ENCODE data around the gene AKR7A2.

DNA sequence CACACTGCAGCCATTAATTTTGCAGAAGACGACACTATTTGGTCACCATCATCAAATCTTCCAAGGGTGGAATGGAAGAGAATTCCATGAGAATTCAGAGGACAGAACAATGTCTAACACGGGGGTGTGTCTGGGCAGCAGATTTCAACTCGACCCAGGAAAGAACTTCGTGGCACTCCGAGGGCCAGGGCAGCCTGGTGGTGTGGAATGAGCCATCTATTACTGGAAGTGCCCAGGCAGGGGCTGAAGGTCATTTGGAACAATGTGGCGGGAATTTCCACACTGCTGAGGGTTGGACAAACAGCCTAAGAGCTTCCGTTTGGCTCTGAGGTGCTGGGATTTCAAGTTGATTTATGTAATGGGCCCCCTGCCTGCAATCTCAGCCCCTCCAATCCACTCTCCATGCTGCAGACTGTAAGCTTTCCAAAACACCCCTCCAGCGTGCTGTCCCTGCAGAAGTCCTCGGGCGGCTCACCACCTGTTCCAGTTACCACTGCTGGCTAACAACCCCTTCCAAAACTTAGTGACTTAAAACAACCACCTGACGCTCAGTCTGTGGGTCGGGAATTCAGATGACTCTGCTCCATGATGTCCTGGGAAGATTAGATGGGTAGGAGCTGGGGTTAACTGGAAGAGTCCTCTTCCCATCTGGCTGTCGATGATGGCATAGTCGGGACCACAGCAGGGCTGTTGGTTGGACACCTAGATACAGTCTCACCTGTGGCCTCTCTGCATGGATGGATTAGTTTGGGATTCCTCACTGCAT, 89.5 kb upstream of the IFFO2 start:
- PRO-cap, 3 experiments, result no peak in any of the 3 experiments

DNA sequence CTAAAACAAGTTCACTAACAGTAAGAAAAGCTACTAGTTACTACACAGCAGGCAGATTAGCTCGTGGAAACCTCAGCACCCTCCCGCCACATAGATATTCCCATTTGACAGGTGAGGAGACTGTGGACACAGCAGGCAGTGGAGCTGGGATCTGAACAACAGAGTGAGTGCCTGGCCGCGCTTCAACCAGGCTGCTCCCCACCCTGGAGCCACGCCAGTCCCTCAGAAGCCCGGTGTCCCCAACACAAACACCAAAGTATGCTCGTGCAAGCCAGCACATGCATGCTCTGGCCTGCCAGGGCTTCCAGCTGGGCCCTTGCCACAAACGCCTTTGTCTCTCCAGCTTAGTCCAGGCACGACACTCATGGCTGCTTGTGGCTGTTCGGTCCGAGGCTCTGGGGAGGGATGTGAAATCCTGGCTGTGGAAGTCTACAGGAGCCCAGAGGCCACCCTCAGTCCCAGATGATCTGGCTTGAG, 116.8 kb upstream of the IFFO2 start:
- PRO-cap, 3 experiments, result no peak in any of the 3 experiments

DNA sequence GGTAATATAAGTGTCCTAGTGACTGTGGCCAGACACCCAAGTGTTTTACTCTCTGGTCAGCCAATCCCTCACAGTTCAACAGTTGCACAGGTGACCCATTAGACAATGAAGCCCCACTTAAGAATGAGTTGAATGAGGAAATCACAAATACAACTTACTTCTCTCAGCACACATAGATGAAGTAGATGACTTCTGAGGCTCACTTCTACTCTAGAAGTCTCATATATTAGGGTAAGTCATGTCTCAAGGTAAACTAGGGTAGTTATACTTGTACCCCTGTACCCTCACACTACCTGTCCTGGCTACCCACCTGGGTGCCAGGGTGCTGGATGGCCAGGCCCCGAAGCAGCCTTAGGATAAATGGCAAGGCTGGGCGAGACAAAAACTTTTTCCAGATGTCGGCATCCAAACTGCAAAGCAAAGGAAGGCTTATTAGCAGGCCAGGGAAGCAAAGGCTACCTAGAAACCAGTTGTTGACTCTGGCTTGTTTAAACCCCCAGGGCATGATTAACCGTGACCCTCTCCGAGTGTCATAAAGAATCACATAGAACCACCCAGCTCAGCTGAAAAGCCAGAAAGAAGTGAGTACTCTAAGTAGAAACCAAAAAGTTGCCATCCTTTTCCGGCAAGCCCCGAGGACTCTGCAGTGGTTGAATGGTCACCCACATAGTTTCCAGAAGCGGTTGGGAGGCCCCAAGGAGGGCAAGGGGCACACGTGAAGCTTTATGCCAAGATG, 117.4 kb downstream of the UBR4 start:
- PRO-cap, 3 experiments, result no peak in any of the 3 experiments

DNA sequence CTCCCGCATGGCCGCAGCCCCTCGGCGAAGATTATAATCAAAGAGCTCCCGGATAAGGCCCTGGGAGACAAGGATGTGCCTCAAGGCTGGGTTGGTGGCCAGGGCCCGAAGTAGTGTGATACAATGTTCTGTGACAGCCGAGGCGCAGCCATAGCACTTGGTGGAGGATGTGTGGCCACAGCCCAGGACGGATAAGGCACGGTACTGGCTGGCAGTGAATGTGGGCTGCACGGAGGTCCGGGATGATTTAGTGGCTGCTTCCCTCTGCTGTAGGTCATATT, 97.6 kb downstream of the UBR4 start:
- PRO-cap, 3 experiments, result no peak in any of the 3 experiments

DNA sequence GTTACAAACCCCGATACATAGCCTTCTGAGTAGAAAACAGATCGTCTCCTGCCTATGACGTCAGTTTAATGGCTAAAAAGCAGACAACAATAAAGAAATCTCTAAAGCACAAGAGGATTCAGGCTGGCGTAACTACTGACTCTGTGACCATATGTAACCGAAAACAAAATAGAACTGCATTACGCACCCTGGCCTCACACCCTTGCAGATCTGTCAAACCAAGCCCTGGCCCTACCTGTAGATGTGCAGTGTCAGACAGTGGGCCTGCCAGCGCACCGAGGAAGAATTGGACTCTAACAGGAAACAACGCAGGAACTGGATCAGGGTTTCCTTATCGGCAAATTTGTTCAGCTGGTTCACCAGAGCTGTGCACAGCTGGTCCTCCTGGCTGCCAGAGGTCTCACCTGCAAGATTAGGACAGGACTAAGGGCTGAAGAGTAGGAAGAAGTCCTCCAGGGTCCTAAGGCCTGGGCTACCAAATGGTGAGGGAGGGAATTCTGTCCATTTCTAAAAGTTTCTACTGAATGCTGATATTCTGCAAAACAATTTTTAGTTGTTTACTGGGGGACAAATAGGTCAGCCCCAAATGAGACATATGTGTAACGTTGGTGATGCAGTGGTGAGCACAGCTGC, 90.0 kb downstream of the UBR4 start:
- PRO-cap, 3 experiments, result no peak in any of the 3 experiments

GRCh38 chr1:19178851-19179408, 31.1 kb downstream of the UBR4 start:
- PRO-cap, 3 experiments, result no peak in any of the 3 experiments

DNA sequence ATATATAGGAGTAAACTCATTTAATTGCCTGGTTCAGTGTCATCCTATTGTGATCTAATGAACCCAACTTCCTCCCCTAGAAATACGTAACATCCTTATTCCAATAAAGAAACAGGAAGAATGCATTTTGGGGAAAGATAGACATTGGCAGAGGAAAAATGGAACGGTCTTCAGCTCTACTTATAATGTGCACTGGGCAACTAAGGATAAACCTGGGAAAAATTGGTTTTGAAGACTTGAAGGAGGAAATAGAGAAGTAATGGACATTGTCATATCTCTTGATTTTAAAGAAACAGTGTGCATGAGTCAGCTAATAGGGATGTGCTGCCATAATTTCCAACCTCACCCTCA, 5.5 kb downstream of the UBR4 start:
- PRO-cap, 3 experiments, result no peak in any of the 3 experiments

DNA sequence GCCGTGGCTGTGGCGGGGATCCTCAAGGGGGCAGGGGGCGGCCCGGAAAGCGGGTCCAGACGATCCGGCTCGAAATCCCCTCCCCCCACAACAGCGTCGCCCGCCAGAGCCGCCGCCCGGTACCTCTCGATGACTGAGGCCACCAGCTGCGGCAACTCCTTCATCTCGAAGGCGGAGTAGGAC, 225 bp downstream of the UBR4 start:
- PRO-cap, 3 experiments, result no peak in any of the 3 experiments

DNA sequence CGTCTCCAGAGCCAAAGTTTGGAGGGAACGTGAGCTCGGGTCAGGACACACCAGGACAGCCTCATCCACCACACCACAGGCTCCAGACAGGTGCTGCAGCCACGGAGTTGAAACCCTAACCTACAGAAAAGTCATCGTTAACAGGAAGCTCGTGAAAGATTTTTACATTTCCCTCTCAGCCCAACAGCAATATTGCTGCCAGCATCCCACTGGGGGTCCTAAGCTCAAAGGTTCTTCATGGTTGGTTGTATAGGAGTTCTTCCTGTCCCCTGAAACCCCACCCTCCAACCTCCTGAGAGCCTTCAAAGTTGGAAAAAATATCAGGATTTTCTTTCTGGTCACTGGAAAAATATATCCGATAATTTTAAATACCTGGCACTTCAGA, 11.0 kb downstream of the EMC1 start:
- PRO-cap, 3 experiments, result no peak in any of the 3 experiments

DNA sequence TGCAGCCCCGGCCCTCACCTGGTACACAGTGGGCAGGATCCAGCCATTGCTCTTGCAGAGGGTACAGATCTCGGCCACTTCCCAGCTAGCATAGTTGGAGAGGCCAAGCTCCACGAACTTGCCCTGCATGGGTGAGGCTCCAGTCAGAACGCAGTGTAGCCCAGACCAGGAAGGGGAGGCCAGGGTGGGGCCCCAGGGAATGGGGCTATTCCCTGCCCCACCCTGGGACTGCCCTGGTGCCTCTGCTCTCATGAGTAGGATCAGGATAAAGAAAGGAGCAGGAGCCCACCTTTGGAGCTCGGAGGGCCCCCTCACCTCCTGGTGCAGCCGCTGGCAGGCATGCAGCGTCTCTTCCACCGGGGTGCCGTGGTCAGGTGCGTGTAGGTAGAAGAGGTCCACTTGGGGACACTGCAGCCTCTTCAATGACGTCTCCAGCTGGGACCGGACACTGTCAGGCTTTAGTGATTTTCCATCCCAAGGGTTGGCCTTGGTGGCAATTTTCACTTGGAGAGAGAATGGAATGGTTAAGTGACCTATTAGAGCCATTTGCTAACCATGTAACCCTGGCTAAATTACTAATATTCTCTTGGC, 3.7 kb downstream of the AKR7A2 start:
- PRO-cap, 3 experiments, result no peak in any of the 3 experiments

GRCh38 chr1:19311554-19312604, at the start of gene AKR7A2:
Gene AKR7A2, minus strand, starts transcription at chr1:19312144.
- PRO-cap, 3 experiments, result peak in 3 of 3 experiments; most common plus-strand start chr1:19312326 (in 3); most common minus-strand start chr1:19312103 (in 2)

- PRO-cap, 3 experiments, result no peak in any of the 3 experiments
Measured at GRCh38 chr1:19328515-19328714, 16.3 kb downstream of the SLC66A1 start.

GRCh38 chr1:19352503-19353322, 40.6 kb downstream of the SLC66A1 start:
- PRO-cap, 3 experiments, result no peak in any of the 3 experiments

- PRO-cap, 3 experiments, result no peak in any of the 3 experiments
Measured at GRCh38 chr1:19353461-19354211, 41.5 kb downstream of the SLC66A1 start.

GRCh38 chr1:19363367-19364371, 51.5 kb downstream of the SLC66A1 start:
- PRO-cap, 3 experiments, result no peak in any of the 3 experiments

GRCh38 chr1:19373259-19373790, 61.2 kb downstream of the SLC66A1 start:
- PRO-cap, 3 experiments, result no peak in any of the 3 experiments

GRCh38 chr1:19442356-19443243, 42.7 kb downstream of the CAPZB start:
- PRO-cap, 3 experiments, result peak in 1 of 3 experiments; most common minus-strand start chr1:19442820 (in 1)

DNA sequence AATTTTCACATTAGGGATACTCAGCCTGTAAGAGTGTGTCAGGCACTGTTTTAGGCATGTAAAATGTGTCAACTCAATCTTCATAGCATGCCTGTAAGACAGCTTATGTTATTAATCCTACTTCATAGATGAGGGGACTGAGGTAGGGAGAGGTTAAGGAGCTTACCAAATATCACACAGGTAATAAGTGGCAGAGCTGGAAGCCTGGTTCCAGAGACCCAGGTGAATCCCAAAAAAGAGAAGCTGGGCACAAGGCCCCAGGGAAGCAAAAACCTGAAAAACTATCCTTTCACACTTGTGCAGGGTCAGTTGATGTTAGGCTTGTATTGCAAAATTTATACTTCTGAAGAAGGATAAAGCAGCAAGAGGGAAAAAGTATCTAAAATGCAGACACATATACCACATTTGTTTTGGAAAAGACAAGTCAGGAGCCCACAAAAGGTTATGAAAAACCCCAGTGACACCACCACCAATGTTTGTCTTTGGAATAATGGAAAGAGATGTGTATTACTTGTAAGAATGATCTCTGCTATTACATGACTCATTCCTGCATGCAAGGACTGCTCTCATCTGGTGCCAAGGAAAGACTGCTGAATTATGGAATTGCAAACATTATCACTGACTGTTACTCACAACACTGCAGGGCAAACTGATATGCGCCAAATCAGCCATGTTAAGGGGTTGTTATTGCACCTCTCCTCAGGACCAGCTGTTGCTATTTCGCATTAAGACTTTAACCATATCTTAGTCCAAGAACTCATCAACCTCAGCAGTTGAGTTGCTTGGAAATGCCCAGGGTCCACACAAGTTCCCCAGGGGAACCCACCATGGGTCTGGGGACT, 34.7 kb downstream of the CAPZB start:
- PRO-cap, 3 experiments, result peak in 1 of 3 experiments; most common plus-strand start position 772 of the sequence (in 1); most common minus-strand start position 328 of the sequence (in 1)

- PRO-cap, 3 experiments, result no peak in any of the 3 experiments
Measured at GRCh38 chr1:19506867-19507323, 21.6 kb upstream of the CAPZB start.

- PRO-cap, 3 experiments, result no peak in any of the 3 experiments
Measured at GRCh38 chr1:19612857-19613667, 16.3 kb downstream of the MICOS10 start.

Data from Metastatic Breast Carcinoma in the Ovary (tissue), 3 donors.